H4 (cell line): ENCODE measurements around a stretch of chr6.

DNA sequence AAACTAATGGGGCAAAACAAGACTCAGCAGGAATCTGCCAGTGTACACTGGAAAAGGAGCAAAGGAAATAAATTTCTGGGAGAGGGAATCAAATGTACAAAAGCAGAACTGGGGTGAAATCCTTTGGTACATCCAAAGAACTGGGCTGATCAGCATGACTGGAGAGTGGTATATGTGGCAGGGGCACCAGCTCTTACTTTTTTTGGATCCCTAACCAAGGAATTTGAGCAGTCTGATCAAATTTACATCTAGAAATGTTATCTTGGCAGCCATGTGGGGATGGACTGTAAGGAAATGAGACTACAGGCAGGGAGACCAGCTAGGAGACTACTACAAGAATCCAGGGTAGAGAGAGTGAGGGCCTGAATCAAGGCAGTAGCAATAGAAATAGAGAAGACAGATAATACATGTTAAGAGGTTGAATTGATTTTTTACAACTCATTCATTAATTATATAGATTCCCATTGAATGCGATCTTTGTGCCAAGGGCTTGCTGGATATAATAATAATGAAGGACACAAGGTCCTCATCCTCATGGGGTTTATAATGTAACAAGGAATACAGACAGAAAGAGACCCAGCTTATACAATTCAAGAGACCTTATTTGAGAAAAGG lies 1.3 kb upstream of the ZSCAN31 start:
- RAMPAGE, long total RNA = no peak

DNA sequence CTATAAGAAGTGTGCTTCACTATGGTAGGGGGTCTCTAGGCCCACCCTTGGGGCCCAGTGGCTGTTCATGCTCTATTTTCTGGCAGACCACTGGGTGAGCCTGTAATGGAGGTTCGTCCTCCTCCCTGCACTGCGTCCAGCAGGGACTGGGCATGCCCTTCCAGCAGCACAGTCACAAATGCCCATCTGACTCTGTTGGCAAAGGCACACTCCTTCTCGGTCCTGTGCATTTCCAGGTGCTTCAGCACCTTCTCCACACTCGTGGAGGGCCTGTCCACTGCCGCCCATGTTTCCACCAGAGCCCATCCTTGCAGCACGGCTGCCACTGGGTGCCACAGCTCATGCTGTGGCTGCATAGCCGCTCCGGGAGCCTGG lies 6.8 kb downstream of the ZKSCAN3 start:
- RAMPAGE, long total RNA = no peak

DNA sequence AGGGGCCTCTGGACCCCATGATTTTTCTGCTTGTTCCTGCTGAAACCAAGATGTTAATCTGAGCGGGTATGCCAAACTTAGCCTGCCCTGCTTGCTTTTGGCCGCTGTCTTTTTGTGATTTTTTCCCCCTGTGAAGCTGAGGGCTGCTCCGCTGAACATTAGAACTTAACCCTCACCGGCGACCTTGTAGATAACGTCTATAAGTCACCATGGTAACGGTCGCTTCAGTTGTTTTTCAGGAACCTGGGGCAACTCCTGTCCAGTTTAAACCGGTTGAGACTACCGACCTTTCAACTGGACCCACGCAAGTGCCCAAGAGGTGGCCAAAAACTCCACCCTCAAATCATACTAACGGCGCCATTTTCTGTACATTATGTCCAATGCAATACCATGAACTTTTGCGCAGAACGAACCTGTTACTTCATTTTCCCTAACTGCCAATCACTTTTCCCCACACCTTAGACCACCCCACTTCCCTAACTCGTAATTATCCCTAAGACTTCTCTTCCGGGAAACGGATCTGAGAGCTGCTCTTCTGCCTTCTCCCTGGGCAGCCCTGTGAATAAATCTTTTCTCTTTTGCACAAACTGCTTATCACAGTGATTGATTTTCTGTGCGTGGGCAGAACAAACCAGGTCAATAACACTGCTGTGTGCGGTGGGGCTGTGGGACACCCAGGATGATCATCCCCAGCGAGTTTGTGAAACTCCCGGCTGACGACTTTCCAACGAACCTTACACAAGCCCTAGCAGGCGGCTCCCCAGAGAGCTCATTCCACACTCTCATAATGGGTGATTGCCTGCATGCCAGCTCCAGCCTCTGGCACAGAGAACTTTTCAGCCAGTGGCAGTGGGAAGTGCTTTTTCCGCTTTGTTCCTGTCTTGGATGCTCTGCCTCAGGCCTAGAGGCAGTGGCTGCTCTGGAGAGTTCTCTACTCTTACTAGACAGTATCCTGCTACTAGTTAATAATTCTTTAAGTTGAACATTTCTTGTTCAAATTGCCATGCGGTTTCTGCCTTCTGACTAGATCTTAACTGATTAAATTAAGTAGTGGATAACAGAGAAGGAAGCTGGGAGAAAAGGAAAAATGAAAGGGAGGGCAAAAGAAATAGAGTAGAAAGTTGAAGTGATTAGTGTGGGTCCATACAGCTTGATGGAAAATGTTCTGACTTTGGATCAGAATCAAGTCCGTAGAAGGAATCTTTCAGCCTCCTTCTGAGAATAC lies 28.6 kb downstream of the GPX5 start:
- RAMPAGE, long total RNA = no peak

DNA sequence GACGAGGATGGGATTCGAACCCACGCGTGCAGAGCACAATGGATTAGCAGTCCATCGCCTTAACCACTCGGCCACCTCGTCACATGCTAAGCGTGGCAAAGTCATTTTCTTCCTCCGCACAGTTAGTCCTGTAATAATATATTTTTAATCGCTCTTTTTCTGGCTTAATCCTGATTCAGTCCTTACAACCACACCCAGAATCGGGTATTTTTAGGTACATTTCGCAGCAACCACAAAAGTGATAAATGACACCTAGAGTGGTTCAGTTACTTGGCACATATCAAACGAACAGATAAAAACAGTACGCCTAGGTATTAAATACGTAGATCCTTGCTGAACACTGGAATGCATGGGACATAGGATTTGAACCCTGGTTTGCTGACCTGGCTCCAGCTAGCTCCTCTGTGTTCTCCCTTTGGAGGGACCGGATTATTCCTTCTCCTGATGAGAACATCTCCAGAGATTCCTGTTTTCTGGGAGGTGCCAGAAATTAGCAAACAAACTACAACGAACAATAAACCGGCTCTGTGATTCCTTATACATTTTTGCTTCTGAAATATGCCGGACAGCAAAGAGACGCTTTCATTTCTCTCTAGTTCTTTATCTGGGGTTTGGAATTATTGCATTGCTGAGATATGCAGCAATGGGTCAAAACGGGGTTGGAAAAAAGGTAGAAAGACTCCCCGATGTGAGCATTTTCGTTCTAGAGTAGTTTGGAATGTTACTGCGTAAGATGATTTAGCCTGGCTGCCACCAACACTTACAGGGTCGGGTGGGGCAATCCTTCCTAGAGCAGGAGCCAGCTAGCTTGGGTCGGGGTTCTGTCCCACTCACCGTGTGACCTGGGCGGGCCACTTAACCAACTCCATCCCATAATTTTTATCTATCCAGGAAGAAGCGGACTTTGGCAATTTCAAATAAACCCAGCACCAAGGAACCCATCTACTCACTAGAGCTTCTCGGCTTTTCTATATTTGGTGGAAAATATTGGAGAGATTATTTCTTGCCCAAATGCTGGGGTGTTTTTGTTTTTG lies 10.6 kb upstream of the SCAND3 start:
- RAMPAGE, long total RNA = no peak

- RAMPAGE, long total RNA = no peak
These were observed 61.2 kb upstream of the SCAND3 start for GRCh38 chr6:28647918-28649070.

- RAMPAGE, long total RNA = no peak
These were observed 111.9 kb downstream of the TRIM27 start for GRCh38 chr6:28811883-28812304.

DNA sequence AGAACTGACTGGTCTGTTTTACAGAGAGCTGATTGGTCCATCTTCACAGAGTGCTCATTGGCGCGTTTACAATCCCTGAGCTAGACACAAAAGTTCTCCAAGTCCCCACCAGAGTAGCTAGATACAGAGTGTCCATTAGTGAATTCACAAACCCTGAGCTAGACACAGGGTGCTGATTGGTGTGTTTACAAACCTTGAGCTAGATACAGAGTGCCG lies 57.9 kb downstream of the TRIM27 start:
- RAMPAGE, long total RNA = no peak

GRCh38 chr6:28866181-28867114 lies 57.3 kb downstream of the TRIM27 start:
- RAMPAGE, long total RNA = no peak

- RAMPAGE, long total RNA = no peak
These were observed 17.3 kb downstream of the TRIM27 start for GRCh38 chr6:28906175-28907255.

DNA sequence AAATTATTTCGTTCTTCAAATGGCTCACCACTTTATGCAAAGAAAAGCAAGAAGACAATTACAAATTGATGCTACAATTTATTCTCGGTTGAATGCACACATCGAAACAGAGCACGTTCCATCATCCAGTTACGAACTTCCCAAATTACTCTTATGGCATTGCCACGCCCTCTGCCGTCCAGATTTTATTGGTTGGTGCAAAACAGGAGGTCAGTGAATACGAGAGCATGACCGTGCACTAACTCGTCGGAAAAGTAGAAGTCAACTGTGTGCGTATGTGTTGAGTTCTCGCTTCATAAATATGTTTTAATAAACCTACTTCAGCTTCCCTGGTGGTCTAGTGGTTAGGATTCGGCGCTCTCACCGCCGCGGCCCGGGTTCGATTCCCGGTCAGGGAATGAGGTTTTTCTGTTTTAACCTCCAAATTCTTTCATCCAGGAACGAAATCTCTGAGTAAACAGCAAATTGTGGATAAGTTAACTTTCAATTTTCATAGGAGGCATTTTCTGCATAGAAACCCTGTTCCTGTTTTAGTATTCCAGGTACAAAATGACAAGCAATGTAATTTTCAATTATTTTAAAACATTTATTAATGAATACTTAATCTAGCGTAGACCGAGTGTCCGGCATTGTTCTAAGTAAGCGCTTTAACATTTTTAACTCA lies 23.1 kb downstream of the ZNF311 start:
- RAMPAGE, long total RNA = no peak

GRCh38 chr6:28988409-28989335 lies 16.4 kb downstream of the ZNF311 start:
- RAMPAGE, long total RNA = no peak

GRCh38 chr6:29497367-29497745 lies 9.6 kb upstream of the MAS1L start:
- RAMPAGE, long total RNA = no peak

DNA sequence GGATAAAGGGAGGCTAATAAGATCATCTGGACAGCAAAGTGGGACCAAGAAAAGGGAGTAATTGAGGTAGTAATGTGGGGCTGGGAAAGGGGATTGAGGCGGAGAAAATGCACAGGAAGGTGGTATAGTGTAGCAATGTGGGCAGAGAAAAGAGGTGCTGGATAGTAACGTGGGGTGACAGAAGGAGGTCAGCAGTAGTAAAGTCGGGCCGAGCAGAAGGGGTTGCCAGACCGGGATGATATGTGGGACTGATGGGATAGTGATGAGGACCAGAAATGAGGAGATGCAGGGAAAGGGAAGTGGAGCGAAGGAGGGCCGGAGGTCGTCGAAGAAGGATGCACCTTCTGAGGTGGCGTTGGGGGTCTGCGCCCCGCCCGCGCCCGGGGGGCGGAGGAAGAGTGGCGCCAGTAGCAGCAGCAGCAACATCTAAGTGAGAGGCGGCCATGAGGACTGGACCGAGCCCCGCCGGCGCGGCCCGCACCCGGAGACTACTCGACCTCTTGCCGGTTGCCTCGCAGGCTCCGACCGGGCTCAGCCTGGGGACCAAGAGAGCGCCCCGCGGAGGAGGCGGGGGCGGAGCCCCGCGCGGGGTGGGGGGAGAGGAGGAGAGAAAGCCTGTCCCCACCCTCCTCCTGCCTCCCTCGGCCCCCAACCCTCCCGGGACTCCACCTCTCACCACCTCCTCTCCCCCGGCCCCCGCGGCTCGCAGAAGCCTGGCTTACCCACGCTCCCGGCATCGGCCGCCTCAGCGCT lies 847 bp downstream of the GABBR1 start:
- RAMPAGE, long total RNA = no peak

DNA sequence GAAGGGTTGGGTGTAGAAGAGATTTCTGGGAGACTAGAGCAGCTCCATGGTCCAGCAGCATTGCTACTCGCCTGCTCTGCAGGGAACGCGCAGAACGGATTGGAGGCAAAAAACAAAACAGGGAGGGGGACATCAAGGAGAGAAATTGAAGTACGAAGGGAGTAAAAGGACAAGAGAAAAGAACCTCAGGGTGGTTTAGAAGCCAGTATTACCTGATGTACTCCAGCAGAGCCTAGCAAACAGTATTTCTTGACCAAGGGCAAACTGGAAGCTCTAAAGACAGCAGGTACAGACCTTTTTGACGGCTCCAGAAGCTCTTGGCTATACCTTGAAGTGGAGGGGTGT lies 615 bp upstream of the GABBR1 start:
- RAMPAGE, long total RNA = no peak

GRCh38 chr6:29680268-29680865 lies 585 bp downstream of the ZFP57 start:
- RAMPAGE, long total RNA = no peak

DNA sequence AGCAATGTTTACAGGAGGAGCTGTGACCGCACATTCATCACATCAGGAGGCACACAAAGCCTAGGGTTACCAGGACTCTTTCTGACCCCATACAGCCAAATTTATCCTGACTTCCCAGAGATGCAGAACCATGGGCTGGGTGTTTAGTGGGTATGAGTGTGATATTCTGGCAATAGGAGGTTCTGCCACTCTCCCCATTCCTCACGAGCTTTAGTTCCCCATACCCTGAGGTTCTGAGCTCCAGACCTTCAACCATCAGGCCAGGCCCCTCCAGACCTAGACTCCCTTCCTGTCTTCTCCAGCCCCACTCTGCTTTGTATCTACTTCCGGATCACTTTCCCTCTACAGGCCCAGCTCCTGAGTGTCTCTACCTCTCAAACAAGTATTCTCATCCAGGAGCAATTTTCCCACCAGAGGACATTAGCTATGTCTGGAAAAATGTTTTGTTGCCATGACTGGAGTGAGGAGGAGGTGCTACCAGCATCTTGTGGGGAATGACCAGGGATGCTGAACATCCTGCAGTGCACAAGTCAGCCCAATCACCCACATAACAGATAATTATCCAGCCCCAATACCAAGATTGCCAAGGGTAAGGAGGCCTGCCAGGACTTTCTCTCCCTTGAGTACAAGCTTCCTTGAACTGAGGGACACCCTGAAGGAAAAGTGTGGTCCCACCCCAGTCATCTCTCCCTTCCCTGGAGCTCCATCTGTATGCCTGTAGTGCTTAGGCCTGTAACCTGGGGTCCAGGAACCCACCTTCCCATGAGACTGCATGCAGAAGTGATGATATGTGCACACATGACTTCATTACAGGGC lies 4.6 kb downstream of the HLA-F start:
- RAMPAGE, long total RNA = no peak

DNA sequence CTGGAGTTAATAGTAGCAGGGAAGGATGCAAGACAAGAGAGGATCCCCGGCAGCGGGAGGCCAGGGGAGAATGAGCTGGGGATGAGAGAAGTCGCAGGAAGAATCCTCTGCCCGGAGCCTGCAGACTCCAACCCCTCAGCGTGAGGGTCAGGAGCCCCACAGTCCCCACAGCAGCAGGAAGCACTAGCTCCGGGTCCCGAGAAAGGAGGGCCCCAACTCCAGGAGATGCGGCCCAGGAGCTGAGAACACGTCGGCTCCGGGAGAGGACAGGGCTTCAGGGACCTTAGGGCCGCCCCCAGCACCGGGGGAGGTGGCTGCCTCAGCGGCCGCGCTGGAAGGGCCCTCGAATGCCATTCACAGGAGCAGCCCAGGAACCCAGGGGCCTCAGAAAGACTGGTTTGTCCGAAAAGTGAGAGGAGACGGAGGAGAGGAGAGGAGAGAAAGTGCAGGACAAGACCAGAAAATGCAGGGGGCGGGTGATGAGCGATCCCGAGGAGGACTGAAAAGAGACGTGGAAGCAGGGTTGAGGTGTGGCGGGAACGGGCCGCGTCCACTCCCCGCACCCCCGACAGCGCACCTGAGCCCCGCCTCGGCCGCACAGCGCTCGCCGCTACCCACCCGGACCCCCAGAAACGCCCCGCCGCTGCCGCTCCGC lies 25.1 kb downstream of the HLA-F start:
- RAMPAGE, long total RNA = no peak

DNA sequence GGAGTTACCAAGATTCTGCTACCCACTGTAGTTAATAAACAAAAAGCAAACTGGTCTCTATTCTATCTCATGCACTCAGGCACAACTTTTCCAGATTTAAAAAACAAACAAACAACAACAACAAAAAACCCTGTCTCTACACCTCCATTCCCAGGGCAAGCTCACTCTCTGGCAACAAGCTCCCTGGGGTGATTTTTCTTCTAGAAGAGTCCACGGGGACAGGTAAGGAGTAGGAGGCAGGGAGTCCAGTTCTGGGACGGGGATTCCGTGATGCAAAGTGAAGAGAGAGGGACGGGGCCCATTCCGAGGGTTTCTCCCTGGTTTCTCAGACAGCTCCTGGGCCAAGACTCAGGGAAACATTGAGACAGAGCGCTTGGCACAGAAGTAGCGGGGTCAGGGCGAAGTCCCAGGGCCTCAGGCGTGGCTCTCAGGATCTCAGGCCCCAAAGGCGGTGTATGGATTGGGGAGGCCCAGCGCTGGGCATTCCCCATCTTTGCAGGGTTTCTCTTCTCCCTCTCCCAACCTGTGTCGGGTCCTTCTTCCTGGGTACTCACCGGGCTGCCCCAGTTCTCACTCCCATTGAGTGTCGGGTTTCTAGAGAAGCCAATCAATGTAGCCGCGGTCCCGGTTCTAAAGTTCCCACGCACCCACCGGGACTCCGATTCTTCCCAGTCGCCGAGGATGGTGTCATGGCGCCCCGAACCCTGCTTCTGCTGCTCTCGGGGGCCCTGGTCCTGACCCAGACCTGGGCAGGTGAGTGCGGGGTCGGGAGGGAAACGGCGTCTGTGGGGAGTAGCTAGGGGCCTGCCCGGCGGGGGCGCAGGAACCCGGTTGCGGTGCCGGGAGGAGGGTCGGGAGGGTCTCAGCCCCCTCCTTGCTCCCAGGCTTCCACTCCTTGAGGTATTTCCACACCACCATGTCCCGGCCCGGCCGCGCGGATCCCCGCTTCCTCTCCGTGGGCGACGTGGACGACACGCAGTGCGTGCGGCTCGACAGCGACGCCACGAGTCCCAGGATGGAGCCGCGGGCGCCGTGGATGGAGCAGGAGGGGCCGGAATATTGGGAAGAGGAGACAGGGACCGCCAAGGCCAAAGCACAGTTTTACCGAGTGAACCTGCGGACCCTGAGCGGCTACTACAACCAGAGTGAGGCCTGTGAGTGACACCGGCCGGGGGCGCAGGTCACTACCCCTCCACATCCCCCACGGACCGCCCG lies 35.7 kb upstream of the HLA-G start:
- RAMPAGE, long total RNA = no peak

GRCh38 chr6:29850003-29850362 lies 22.4 kb downstream of the HLA-G start:
- RAMPAGE, long total RNA = no peak

DNA sequence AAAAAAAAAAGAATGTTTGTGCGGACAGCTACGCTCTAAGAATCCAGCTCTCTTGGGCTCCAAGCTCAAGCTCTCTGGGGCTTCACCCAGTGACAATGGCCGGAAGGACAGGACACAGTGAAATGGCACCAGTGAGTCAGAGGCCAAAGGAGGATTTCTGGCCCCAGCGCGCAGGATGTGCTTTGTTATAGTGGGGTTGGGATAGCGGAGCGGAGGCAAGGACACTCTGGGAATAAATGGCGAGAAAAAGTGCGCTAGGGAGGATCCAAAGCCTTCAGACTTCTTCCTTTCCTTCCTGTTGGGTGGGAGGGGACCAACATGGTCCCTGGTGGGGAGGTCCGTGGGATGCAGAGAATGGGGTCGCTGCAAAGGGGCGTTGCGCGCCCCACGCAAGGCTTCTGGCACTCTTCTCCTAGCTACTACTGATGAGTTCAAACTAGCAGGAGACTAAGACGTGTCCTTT lies 38.3 kb downstream of the HLA-A start:
- RAMPAGE, long total RNA = no peak